ENCODE measurements around the genes BDP1 and BTF3.

GRCh38 chr5:68217512-68218024, 2.0 kb downstream of the PIK3R1 start:
- PRO-cap, result no peak
- RAMPAGE, long total RNA, 4 experiments, result no peak in any of the 4 experiments

GRCh38 chr5:68250056-68250599, 34.6 kb downstream of the PIK3R1 start:
- PRO-cap, result no peak
- RAMPAGE, long total RNA, 4 experiments, result no peak in any of the 4 experiments

DNA sequence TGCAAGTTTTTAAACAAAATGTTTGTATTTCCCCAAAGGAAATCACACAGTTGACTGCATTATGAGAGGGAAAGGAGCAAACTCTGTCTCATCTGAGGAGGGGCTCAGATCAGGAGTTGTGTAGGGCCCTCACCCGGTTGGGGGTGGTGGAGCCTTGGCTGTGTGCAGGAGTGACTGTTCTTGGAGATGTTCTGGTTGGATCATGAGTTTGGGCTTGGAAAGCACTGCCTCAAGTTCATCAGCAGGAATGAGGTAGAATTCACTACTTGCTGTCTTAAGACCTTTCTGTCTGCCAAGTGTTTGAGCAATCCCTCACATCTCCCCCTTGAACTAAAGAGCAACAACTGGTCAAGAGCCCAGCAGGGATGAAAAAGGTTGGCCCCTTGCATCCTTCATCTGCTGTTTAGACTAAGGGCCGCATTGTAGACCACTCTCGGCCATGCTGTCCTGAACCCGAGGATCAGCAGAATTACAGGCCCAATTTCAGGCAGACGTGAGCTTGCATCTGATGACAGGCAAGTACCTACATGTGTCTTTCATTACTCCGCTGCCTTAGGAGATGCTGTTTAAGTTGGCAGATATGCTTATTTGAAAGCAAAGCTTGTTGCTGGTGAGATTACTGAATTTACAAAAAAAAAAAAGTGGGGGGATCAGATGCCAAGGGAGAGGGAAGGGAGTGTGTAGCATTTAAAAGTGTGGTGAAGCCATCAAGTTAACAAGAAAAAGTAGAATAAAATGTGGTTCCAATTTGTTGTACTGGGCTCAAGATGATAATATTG, 36.4 kb downstream of the PIK3R1 start:
- PRO-cap, result unidirectional peak, minus-strand start at position 193 of the sequence
- RAMPAGE, long total RNA, 4 experiments, result no peak in any of the 4 experiments

GRCh38 chr5:68281820-68282322, 66.3 kb downstream of the PIK3R1 start:
- PRO-cap, result no peak
- RAMPAGE, long total RNA, 4 experiments, result no peak in any of the 4 experiments

DNA sequence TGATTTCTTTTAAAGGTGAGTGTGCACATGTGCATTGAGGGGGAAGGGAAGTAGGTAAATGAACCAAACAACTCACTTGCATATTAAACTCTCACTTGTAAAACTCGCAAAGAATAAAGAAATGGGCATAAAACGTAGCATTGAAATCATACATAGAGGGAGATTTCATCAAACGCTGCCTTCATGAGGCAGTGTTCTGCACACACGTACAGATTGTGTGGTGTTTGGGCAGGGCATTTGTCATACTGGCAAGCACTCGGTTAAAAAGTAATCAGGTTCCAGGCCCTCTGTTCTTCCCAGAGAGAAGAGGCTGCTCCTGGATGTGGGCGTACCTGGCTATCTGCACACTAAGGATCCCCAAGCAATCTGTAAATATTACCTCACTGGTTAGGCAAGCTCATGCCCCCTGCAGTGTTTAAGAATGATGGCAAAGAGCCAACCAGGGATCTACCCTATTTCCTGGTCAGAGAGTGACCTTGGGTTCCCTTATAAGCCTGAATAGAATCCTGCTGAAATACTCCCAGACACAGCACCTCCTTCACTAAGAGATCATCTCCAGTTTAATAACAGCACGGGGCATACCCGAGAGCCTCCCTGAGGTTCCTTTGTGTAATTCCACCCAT, 181.1 kb downstream of the PIK3R1 start:
- PRO-cap, result no peak
- RAMPAGE, long total RNA, 4 experiments, result no peak in any of the 4 experiments

GRCh38 chr5:71455318-71456463, at the start of gene BDP1:
Gene BDP1, plus strand, starts transcription at chr5:71455651.
- PRO-cap, result unidirectional peak, plus-strand start at chr5:71455668
- RAMPAGE, long total RNA, 4 experiments, result start-site peak on the plus strand in 4 of 4 experiments, at chr5:71455638-71455936 at its widest, 41 to 396 reads per replicate

DNA sequence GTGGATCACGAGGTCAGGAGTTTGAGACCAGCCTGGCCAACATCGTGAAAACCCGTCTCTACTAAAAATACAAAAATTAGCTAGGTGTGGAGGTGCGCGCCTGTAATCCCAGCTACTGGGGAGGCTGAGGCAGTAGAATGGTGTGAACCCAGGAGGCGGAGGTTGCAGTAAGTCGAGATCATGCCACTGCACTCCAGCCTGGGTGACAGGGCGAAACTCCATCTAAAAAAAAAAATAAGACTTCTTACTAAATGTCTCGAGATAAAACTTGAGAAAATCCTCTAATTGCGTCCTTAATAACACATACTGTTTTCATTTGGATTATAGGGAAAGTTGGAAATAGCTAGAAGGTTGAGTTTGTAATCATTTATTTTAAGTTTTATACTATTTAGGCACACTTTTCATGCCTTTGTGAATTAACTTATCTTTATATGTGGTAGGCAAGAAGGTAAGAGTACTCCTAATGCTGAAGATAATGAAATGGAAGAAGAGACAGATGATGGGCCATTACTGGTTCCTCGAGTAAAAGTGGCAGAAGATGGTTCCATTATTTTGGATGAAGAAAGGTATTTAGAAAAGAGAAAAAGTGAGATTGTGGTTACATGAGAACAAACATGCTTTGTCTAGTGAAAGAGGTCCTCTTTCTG, 10.3 kb downstream of the BDP1 start:
- PRO-cap, result no peak
- RAMPAGE, long total RNA, 4 experiments, result no peak in any of the 4 experiments

DNA sequence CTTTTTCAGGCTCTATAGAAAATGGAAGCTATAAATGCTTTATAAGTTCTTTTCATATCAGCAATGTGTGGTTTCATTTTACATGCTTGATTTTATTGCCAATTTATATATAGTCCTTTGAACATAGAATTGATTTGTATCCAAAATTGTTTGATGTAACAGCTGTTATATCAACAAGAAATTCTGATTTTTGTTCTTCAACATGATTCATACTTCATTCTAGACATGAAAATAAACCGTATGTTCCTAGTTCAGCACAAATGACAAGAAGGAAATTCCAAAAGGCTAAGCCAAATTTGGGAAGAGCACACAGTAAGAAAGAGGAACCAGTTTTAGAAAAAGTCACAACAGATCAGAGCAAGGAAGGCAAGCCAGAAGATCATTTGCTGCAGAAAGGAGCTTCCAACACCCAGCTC, 65.1 kb upstream of the MCCC2 start:
- PRO-cap, result no peak
- RAMPAGE, long total RNA, 4 experiments, result no peak in any of the 4 experiments

DNA sequence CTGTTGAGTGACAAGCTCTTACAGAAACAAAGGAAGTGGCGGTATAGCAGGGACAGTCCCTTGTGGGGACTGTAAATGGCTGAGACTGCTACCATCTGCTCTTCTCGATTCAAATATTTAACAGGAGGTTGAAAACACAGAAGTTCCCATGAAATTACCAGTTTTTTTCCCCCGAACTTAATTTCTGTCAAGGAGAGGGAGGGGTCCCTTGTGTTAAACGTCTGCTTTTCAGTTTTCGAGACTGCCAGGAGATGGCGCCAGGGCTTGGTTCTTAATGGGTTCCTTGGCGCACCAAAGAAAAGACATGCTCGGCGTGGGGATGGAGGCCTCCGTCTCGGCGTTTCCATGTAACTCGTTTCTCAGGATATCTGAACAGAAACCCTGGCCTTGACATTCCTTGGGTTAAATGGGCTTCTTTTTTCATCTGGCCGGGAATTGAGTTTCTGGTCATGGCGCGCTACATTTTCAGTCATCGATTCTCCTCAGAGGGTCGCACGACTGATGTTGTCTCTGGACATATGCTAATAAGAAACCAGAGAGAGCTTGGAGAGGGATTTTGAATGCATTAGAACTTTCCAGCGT, 63.9 kb downstream of the CARTPT start:
- PRO-cap, result no peak
- RAMPAGE, long total RNA, 4 experiments, result no peak in any of the 4 experiments

DNA sequence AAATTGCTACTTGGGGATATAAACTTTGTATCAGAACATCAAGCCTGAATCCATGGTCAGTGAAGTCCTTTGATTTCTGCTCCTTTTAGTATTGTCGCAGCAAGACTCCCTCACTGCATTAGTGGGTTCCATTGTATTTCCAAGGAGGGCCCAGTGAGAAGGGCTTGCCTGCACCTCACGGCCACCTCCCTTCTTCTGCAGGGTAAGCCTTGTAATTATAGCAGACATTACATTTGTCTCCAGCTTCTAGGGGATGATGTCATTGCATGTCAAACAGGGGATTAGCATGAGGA, 26.9 kb downstream of the MAP1B start:
- PRO-cap, result no peak
- RAMPAGE, long total RNA, 4 experiments, result no peak in any of the 4 experiments

DNA sequence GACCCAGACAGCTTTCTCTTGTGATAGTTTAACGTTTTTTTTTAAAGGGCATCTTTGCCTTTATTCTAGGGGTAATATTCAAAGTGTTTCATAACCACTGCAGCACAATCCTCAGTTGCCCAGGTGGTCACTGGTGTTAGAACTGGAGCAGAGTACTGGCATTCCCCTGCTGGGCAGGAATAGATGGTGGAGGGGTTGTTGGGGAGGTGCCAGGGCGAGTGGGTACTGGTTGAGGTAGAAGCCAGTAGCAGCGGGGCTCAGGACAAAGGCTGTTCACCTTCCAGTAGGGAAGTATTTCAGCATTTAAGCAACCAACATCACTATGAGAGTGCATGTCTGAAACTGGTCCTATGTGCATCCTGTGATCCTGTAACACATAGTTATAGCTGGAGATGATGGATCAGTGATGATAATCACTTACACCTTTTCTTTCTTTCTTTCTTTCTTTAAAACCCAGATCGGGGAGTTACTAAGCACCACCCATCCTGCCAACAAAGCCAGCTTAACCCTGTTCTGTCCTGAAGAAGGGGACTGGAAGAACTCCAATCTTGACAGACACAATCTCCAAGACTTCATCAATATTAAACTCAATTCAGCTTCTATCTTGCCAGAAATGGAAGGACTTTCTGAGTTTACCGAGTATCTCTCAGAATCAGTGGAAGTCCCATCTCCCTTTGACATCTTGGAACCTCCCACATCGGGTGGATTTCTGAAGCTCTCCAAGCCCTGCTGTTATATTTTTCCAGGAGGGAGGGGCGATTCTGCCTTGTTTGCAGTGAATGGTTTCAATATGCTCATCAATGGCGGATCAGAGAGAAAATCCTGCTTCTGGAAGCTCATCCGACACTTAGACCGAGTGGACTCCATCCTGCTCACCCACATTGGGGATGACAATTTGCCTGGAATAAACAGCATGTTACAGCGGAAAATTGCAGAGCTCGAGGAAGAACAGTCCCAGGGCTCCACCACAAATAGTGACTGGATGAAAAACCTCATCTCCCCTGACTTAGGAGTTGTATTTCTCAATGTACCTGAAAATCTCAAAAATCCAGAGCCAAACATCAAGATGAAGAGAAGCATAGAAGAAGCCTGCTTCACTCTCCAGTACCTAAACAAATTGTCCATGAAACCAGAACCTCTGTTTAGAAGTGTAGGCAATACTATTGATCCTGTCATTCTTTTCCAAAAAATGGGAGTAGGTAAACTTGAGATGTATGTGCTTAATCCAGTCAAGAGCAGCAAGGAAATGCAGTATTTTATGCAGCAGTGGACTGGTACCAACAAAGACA, 86.6 kb downstream of the MAP1B start:
- PRO-cap, result no peak
- RAMPAGE, long total RNA, 4 experiments, result no peak in any of the 4 experiments

GRCh38 chr5:72238564-72239043, 81.4 kb downstream of the MRPS27 start:
- PRO-cap, result no peak
- RAMPAGE, long total RNA, 4 experiments, result no peak in any of the 4 experiments

GRCh38 chr5:72452553-72453538, 54.4 kb downstream of the ZNF366 start:
- PRO-cap, result no peak
- RAMPAGE, long total RNA, 4 experiments, result no peak in any of the 4 experiments

- PRO-cap, result no peak
- RAMPAGE, long total RNA, 4 experiments, result no peak in any of the 4 experiments
These were observed 1.7 kb downstream of the ZNF366 start for GRCh38 chr5:72505438-72505896.

- PRO-cap, result no peak
- RAMPAGE, long total RNA, 4 experiments, result no peak in any of the 4 experiments
These were observed 111.6 kb upstream of the ZNF366 start for GRCh38 chr5:72618837-72619170.

DNA sequence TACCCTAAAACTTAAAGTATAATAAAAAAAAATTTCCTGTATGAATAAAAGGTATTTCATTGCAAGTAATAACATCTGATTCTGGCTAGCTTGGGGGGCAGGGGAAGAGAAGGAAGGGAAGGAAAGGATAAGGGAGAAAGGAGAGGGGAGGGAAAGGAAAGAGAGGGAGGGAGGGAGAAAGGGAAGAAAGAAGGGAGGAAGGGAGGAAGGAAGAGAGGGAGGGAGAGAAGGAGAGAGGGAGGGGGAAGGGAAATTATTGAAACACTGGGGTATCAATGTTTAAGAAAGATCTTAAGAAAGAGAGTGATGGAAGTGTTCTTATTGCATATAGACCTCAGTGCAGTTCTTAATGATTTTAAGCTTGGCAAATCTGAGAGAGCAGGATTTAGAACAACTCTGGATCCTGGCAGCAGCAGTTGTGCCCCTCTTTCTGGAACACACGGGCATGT, 129.9 kb upstream of the ZNF366 start:
- PRO-cap, result no peak
- RAMPAGE, long total RNA, 4 experiments, result no peak in any of the 4 experiments

- PRO-cap, result unidirectional peak, plus-strand start at chr5:73447661
- RAMPAGE, long total RNA, 4 experiments, result no peak in any of the 4 experiments
These were observed 1.4 kb downstream of the FOXD1 start for GRCh38 chr5:73447075-73447749.

- PRO-cap, result bidirectional peak, plus-strand start at chr5:73498448, minus-strand start at chr5:73498354
- RAMPAGE, long total RNA, 4 experiments, result start-site peak on the plus strand in 4 of 4 experiments, at chr5:73498441-73498525 at its widest, 525 to 7,703 reads per replicate; start-site peak on the minus strand in 1 of 4 experiments, at chr5:73498320-73498373 at its widest, 12 reads per replicate
These were observed at the start of gene BTF3 for GRCh38 chr5:73498000-73498617. Gene BTF3, plus strand, starts transcription at chr5:73498442.

DNA sequence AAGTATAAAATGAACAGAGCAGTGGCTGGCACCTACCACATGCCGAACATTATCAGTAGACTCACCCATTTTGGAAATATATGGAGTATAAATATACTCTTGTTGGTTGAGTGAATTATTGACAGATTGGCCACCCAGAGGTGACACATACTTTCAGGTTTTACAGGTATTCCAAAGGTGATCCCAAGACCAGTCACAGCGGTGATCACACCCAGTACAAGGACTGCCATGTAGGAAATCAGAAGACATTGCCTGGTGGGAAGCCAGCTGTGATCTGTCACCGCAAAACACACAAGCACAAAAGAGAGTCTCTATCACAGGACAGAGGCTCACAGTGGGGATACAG, 15.7 kb downstream of the BTF3 start:
- PRO-cap, result no peak
- RAMPAGE, long total RNA, 4 experiments, result no peak in any of the 4 experiments

DNA sequence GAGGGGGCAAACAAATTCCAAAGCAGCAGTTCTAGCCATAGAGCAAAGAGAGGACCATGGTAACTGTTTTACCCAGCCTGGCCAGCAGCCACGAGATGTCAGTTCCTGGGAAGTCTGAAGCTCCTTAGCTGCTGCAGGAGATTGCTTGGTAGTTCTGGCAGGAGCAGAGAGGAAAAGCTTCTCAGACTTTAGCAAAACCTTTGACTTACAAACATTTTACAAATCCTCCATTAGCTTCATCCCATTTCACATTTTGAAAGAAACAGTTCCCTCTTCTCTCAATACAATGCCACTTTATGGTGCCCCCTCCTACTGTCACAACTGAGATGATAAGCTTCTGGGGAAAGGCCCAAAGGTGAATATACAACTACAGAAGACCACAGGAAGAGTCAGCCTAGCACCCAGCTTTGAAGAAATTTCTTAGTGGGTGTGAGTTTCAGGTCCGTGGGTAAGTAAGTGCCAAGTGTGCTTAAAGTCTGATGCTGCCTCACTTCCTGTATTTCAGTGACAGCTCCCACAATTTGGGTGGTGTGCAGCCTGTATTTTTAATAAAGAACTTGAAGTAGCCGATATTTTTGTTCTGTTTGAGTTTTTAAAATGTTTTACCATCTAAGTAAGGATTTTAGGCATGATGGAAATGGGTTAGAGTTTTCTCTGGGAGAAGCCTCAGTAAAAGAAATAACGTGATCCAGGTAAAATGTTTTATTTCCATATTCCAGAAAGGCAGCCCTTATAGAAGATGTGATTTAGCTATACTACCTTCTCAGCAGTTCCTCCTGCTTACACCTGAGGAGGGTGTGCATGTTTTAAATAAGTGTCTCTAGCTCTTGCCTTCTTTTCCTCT, 68.1 kb downstream of the ARHGEF28 start:
- PRO-cap, result no peak
- RAMPAGE, long total RNA, 4 experiments, result no peak in any of the 4 experiments